Astrocyte (in vitro differentiated cells and primary cell): Measurements from ENCODE around the genes ANKRD30BL, LYPD1, MAP3K19, ZRANB3 and MCM6.

DNA sequence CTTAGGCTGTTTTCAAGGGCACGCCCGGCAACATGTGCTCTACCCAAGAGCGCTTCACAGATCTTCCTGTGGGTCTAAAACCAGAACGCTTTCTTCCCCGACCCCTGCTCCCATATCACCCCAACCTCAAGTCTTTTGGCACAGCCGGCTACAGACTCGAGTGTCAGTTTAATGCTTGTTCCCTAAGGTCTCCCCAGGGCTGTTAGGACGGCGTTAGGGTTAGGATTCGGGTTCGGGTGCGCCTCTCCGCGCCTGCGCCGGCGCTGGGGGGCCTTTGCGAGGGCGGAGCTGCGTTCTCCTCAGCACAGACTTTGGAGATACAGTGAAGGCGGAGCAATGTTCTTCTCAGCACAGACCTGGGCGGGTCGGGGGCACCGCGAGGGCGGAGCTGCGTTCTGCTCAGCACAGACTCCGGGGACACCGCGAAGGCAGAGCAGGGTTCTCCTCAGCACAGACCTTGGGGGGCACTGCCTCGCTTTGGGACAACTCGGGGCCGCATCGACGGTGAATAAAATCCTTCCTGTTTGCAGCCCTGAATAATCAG lies 274.8 kb downstream of the CCDC74A start:
- PRO-cap = bidirectional peak, plus-strand start at position 405 of the sequence, minus-strand start at position 319 of the sequence
- RRBS, 2 experiments = no CpG with 5 or more reads among the region's 35 CpGs

- PRO-cap = no peak
- RRBS, 2 experiments = no CpG with 5 or more reads among the region's 35 CpGs
Measured at GRCh38 chr2:132161531-132162096, at the start of gene ANKRD30BL. Gene ANKRD30BL (minus strand): TSS chr2:132161952.

- PRO-cap = no peak
- RRBS, 2 experiments = 91 to 92% methylated on average over 3 of the region's 41 CpGs
Measured at GRCh38 chr2:132278801-132280114, 117.5 kb upstream of the ANKRD30BL start.

GRCh38 chr2:132438558-132439508 lies 22.2 kb downstream of the GPR39 start:
- PRO-cap = no peak
- RRBS, 2 experiments = no CpG with 5 or more reads among the region's 10 CpGs

DNA sequence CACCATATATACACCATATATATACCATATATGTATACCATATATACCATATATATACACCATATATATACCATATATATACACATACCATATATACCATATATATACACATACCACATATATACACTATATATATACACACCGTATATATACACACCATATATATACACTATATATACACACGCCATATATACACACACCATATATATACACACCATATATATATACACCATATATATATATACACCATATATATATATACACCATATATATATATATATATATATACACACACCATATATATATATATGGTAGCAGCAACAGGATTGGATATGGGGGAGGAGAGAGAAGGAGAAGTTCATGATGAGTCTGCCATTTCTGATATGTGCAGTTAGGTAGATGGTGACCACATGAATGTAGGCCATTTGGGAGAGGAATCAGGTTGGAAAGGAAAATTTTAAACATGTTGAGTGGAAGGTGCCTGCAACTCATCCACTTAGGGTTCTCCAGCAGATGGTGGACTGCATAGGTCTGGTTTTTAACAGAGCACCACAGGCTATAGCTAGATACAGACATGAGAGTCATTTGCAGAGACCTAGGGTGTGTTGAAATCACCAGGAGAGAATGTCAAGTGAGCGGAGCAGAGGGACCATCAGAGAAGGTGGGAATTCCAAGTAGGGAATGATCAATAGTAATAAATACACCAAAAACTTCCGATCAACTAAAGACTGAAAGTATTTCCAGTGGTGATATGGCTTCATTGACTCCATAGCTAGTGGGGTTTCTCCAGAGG lies 76.8 kb downstream of the GPR39 start:
- PRO-cap = no peak
- RRBS, 2 experiments = no CpG with 5 or more reads among the region's 4 CpGs

DNA sequence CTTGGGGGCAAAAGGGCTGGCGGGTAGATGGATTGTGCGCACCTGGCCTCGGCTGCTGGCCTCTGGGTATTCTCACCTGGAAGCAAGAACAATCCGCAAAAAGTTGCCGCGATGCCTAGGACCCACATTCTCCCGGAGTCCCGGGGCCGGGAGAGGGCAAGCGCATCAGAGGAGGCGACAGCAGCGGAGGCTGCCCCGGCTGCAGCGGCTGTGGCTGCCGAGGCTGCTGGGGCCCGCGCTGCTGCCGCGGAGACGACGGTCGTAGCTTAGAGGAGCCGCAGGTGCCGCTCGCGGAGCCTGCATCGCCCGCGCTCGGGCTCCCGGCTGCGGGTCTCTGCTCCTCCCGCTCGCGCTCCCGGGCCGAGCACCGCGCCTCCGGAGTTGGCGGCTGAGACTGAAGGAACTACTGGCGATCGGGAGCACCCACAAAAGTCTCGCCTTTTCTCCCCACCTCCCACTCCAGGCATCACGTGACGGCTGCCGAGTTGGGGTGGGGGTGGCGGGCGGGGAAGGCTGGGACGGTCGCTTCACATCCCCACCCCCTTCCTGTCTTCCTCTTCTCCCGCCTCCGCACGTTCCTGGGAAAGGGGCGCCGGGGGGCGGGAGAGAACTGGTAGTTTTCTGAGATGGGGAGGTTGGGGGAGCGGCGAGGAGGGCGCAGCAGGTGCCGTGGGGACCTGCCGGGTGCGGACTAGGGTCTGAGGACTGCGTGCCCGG lies at the start of gene LYPD1:
TSS of gene LYPD1 (minus strand) at position 401 of the 717 bp plus-strand sequence.
- PRO-cap = bidirectional peak, plus-strand start at position 604 of the sequence, minus-strand start at position 396 of the sequence
- RRBS, 2 experiments = 4 to 12% methylated on average over 17 to 20 of the region's 65 CpGs

GRCh38 chr2:133755593-133755945 lies 187.3 kb upstream of the NCKAP5 start:
- PRO-cap = no peak
- RRBS, 2 experiments = no CpG with 5 or more reads among the region's 2 CpGs

- PRO-cap = no peak
- RRBS, 2 experiments = no CpG with 5 or more reads among the region's 2 CpGs
Measured at GRCh38 chr2:133765589-133766260, 197.5 kb upstream of the NCKAP5 start.

DNA sequence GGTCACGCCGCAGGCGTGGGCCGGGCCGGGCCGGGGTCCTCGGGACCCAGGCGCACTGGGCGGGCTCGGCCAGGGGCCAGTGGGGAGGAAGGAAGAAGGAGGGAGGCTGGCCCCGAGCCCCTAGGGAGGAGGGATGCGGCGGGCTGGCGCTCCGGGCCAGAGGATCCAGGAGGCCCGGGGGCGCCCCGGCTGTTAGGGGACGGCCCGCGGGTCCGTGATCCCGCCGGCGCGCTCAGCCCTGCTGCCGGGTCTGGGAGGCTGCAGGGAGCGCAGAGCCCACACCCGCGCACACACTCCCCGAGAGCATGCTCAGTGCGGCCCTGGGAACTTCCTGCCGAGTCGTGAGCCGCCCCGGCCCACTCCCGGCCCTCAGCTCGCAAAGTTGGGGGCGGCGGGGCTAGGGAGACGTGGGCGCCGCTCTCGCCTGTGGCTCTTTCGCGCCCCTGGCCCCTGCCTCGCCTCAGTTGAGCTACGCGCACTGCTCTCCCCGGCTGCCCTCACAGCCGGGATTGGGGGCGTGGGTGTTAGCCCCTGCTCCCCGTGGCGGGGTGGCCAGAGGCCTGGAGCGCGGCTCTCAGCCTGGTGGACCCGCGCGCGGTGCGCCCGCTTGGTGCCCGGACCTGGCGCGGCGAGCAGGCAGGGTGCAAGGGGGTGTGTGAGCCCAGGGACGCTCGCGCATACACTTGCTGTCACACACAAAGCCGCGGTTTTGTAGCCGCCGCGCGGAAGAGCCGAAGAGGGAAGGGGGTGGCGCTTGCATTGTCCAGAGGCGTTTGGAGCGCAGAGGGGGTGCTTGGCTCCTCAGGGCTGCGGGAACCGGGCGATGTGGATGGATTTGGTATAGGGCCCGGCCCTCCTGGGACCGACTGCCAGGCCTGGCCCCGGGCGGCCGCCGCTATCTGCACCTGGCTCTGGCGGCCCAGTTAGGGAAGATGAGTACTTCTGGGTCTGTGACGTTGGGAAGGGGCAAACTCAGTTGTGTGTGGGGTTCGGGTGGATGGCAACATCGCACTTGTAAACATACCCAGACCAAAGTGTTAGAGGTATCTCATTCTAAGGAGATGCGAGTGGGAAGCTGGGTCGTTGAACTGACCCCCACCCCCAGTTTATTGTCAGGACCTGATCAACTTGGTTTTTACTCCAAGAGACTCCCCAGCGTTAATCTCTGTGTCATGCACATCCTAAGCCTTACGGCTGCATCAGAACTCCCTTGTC lies 132.8 kb upstream of the MGAT5 start:
- PRO-cap = no peak
- RRBS, 2 experiments = 0 to 1% methylated on average over 7 to 34 of the region's 96 CpGs

- PRO-cap = no peak
- RRBS, 2 experiments = no CpG with 5 or more reads among the region's 5 CpGs
Measured at GRCh38 chr2:134275325-134275810, 21.5 kb downstream of the MGAT5 start.

GRCh38 chr2:134280155-134280595 lies 26.3 kb downstream of the MGAT5 start:
- PRO-cap = no peak
- RRBS, 2 experiments = no CpG with 5 or more reads among the region's 6 CpGs

GRCh38 chr2:134360808-134361498 lies 107.1 kb downstream of the MGAT5 start:
- PRO-cap = no peak
- RRBS, 2 experiments = no CpG with 5 or more reads among the region's 9 CpGs

GRCh38 chr2:134865054-134866205 lies 27.0 kb downstream of the ACMSD start:
- PRO-cap = no peak
- RRBS, 2 experiments = no CpG with 5 or more reads among the region's 7 CpGs

DNA sequence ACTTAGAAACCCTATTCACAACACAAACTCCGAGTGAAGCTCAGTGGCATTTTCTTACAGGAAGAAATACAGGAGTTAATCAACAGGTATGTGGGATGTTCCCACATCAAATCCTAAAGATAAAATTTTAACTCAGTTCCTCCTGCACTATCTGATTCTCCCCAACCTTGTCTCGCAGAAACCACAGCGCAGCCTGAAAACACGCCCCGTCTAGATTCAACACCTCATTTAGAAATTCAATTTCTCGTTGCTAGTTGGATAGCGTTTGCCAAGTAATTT lies 871 bp upstream of the CCNT2 start:
- PRO-cap = no peak
- RRBS, 2 experiments = no CpG with 5 or more reads among the region's 7 CpGs

DNA sequence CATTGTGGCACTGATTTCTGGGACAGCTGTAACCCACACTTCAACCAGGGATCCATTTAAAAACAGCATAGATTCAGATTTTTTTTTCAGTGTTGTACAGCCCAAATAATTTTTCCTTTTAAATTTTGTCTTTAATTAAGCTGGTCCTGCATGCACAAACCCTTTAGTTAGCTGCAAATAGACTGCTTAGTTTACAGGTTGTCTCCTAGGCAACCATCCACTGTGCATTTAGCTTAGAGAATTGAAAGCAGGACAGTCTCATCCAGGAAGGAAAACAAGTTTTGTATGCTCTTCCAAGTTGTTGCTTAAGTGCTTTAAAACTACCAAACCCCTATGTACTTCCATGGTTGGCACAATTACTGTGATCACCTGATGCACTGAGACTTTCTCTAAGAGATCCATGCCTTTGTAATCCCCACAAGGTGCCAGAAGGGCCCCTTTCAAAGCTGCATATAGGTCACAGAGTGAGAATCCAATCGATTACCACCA lies at the start of gene MAP3K19:
TSS of gene MAP3K19 (minus strand) at position 184 of the 489 bp plus-strand sequence.
- PRO-cap = no peak
- RRBS, 2 experiments = no CpG with 5 or more reads among the region's 1 CpG

- PRO-cap = no peak
- RRBS, 2 experiments = no CpG with 5 or more reads among the region's 4 CpGs
Measured at GRCh38 chr2:135084596-135085312, 32.7 kb downstream of the RAB3GAP1 start.

- PRO-cap = bidirectional peak, plus-strand start at chr2:135531496, minus-strand start at chr2:135531228
- RRBS, 2 experiments = no CpG with 5 or more reads among the region's 46 CpGs
Measured at GRCh38 chr2:135530367-135531337, at the start of gene ZRANB3. Gene ZRANB3 (minus strand): TSS chr2:135531218.

DNA sequence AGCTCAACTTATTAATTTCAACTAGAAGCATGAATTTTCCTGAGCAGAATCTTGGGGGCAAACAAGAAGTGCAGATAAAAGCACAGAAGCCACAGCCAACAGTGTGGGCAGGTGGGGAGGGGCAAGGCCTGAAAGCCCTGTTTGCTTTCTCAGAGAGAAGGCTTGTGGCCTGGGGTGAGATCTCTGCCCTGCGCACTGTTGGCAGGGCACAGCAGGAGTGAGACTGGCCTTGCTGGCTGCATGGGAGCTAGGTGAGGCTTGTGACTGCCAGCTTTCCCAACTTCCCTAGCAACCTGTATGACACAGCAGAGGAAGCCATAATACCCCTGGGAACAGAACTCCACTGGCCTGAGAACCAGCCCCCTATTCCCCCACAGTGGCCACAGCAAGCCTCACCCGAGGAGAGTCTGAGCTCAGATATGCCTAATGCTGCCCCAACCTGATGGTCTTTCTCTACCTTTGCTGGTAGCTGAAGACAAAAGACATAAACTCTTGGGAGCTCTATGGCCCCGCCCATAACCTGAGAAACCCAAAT lies 44.6 kb downstream of the LCT start:
- PRO-cap = no peak
- RRBS, 2 experiments = no CpG with 5 or more reads among the region's 3 CpGs

- PRO-cap = unidirectional peak, minus-strand start at chr2:135876424
- RRBS, 2 experiments = under 1 to 22% methylated on average over 4 of the region's 33 CpGs
Measured at GRCh38 chr2:135876254-135876544, at the start of gene MCM6. Gene MCM6 (minus strand): TSS chr2:135876443.

DNA sequence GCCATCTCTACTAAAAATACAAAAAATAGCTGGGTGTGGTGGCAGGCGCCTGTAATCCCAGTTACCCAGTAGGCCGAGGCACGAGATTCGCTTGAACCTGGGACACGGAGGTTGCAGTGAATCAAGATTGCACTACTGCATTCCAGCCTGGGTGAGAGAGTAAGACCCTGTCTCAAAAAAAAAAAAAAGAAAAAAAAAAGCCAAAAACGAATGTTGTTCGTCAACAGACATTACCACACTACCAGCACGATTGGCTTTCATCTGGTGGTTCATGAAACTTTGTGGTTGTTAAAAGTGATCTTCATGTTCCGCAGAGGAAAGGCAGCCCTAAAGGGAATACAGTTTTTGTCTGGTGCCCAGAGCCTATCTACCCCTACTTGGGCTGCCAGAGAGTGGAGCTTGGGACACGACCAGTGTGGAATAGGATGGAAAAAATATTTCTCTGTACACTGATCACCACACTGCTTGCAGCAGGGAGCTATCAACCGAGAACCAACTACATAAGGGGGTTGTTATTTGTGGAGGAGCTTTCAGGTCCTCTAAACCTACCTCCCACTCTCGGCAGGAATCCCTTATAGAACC lies 13.6 kb upstream of the CXCR4 start:
- PRO-cap = no peak
- RRBS, 2 experiments = no CpG with 5 or more reads among the region's 12 CpGs